GM12891 (cell line): ENCODE measurements around a stretch of chr7.

- RRBS = no CpG with 5 or more reads among the region's 5 CpGs
Observed at GRCh38 chr7:80277339-80278226, 143.0 kb downstream of the GNAI1 start.

GRCh38 chr7:80279583-80280301 lies 145.1 kb downstream of the GNAI1 start:
- RRBS = no CpG with 5 or more reads among the region's 5 CpGs

- RRBS = no CpG with 5 or more reads among the region's 5 CpGs
Observed at GRCh38 chr7:80369467-80369809, 142.4 kb downstream of the GNAT3 start.

GRCh38 chr7:80840260-80840630 lies 78.6 kb downstream of the SEMA3C start:
- RRBS = no CpG with 5 or more reads among the region's 6 CpGs

DNA sequence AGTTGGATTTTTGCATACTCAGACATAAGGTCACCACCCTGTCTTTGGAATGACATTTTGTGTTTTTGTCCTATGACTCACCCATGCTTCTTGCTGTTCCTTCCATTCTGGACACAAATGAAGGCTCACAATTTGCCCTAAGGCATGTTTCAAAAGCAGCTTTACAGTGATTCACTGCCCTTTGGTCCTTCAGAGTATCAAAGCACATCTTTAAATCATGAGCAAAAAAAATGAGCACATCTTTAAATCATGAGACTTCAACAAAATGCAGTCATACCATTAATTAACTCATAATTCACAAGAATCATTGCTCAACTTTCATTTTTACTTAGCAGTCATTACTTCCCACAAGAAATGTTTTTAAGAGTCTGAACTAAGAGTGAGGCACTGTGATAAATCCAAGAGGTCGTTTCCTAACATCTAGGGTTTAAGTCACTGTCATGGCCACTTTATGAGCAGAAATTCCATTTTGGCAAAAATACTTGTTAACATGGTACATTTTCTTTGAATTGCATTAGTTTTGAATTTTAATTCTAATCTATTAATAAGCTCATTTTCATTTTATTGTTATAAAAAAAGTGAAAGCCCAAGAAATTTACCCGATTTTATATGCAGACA lies 35.2 kb downstream of the SEMA3C start:
- RRBS = no CpG with 5 or more reads among the region's 2 CpGs

GRCh38 chr7:80916686-80917269 lies 2.1 kb downstream of the SEMA3C start:
- RRBS = no CpG with 5 or more reads among the region's 4 CpGs

- RRBS = no CpG with 5 or more reads among the region's 2 CpGs
Observed at GRCh38 chr7:80942110-80942735, 23.4 kb upstream of the SEMA3C start.

DNA sequence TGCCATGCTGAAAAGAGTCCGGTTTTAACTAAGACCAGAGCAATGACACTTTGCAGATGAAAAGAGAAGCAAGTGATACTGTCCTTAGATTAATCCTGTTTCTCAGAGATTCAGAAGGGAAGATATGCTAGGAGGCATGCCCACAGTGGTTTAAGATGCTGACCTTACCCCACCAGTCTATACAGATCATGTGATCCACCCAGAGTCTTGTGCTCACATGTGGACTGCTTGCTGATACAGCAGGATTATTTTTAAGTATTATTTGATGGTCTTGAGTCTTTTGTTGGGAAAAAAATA lies 40.9 kb upstream of the HGF start:
- RRBS = no CpG with 5 or more reads among the region's 1 CpG

- RRBS = no CpG with 5 or more reads among the region's 7 CpGs
Observed at GRCh38 chr7:82435536-82436312, 7.9 kb downstream of the CACNA2D1 start.

- RRBS = no CpG with 5 or more reads among the region's 6 CpGs
Observed at GRCh38 chr7:85106409-85107181, 80.3 kb downstream of the SEMA3D start.

DNA sequence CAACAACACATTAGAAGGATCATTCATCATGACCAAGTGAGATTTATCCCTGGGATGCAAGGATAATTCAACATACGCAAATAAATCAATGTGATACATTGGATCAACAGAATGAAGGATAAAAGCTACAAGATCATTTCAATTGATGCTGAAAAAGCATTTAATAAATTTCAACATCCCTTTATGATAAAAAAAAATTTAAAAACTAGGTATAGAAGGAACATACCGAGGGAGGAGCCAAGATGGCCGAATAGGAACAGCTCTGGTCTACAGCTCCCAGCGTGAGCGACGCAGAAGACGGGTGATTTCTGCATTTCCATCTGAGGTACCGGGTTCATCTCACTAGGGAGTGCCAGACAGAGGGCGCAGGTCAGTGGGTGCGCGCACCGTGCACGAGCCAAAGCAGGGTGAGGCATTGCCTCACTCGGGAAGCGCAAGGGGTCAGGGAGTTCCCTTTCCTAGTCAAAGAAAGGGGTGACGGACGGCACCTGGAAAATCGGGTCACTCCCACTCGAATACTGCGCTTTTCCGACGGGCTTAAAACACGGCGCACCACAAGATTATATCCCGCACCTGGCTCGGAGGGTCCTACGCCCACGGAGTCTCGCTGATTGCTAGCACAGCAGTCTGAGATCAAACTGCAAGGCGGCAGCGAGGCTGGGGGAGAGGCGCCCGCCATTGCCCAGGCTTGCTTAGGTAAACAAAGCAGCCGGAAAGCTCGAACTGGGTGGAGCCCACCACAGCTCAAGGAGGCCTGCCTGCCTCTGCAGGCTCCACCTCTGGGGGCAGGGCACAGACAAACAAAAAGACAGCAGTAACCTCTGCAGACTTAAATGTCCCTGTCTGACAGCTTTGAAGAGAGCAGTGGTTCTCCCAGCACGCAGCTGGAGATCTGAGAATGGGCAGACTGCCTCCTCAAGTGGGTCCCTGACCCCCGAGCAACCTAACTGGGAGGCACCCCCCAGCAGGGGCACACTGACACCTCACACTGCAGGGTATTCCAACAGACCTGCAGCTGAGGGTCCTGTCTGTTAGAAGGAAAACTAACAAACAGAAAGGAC lies 19.6 kb downstream of the ELAPOR2 start:
- RRBS = no CpG with 5 or more reads among the region's 37 CpGs

- RRBS = no CpG with 5 or more reads among the region's 8 CpGs
Observed at GRCh38 chr7:87151381-87151824, 850 bp upstream of the DMTF1 start.

DNA sequence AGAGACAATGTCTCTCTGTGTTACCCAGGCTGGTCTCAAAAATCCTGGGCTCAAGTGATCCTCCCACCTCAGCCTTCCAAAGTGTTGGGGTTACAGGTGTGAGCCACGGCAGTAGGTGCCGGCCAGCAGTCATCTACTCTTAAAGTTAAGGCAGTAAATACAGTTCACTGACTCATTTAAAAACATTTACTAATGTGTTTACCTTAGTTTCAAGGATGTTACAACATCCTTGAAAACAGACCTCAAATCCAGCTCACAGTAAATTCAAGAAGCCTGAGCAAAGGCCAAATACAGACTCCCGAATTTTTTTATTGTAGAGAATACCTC lies 29.6 kb upstream of the ABCB4 start:
- RRBS = no CpG with 5 or more reads among the region's 3 CpGs

DNA sequence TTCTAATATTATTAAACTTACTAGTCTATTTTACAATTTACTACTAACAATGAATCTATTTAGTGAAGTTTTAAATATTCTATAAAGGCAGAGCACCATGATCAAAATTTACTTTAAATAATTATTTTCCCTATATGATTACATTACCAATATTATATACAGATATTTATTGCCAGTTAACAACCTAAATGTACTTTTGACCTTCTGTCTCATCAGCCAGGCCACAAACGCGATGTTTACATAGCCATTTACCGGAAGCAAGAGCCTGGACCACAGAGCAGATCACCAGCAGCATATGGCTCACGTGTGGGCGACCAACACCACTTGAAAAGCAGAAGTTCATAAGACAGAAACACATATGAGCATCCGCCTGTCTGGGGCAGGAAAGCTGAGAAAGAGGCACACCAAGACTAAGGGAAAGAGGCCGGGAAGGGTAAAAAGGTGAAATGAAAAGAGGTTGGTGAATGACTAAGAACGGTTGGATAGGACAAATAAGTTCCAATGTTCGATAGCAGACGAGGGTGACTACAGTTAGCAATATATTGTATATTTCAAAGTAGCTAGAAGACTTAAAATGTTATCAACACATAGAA lies 1.4 kb downstream of the ABCB1 start:
- RRBS = no CpG with 5 or more reads among the region's 10 CpGs

DNA sequence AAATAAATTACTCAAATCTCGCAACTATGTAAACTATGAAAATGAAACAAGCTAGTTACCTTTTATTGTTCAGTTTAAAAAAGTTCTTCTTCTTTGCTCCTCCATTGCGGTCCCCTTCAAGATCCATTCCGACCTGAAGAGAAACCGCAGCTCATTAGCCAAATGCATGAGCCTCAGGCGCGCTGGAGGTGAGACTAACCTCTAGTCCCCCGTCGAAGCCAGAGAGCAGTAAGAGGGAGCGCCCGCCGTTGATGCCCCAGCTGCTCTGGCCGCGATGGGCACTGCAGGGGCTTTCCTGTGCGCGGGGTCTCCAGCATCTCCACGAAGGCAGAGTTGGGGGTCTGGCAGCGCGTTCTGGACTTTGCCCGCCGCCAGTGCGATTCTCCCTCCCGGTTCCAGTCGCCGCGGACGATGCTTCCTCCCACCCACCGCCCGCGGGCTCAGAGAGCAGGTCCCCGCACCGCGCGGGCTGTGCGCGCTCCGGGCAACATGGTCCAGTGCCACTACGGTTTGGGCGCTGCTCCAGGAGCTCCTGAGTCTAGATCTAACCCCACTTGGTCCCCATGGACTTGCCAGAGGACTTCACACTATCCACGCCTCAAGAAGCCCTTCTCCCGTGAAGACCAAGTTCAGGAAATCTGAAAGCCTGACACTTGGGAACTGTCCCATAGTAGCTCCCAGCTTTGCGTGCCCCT lies 479 bp downstream of the ABCB1 start:
- RRBS = 12% methylated on average over 12 of the region's 41 CpGs

- RRBS = no CpG with 5 or more reads among the region's 2 CpGs
Observed at GRCh38 chr7:87709142-87709526, 80.9 kb downstream of the RUNDC3B start.

- RRBS = no CpG with 5 or more reads among the region's 3 CpGs
Observed at GRCh38 chr7:87712488-87713070, 84.4 kb downstream of the RUNDC3B start.

GRCh38 chr7:87713071-87713564 lies 84.9 kb downstream of the RUNDC3B start:
- RRBS = no CpG with 5 or more reads among the region's 2 CpGs